Frontal cortex (tissue), 2 donors: ENCODE measurements around a stretch of chr1.

- RAMPAGE, long total RNA, result no peak
Measured at GRCh38 chr1:248889396-248890059, 16.5 kb upstream of the PGBD2 start.